ENCODE measurements around the genes HSPB3 and IL31RA.

DNA sequence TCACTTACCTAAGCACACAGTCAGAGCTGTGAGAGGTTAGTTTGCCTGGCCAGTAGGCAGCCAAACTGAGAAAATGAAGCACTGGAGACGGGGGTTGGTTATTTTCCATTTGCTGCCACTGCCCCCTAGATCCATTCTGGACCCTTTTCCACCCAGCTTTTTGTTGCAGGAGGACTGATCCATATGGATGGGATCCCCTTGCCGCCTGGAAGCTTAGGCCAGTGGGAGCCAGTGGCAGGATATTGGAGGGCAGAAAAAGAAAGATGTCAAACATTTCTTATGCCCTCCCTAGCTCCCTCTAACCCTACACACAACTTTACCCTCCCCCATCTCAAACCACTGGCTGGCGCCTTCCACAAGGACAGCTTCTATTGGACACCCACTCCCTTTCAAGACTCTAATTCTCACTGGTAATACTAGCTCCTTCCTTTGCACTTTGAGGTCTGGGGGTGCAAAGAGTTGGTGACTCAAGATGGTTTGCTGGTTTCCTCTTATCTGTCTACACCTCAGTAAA, 11.7 kb upstream of the ITGA1 start:
- PRO-cap: no peak

- PRO-cap: no peak
Observed at GRCh38 chr5:52804321-52805362, 16.9 kb downstream of the ITGA1 start.

- PRO-cap: no peak
Observed at GRCh38 chr5:52836942-52837585, 49.3 kb downstream of the ITGA1 start.

- PRO-cap: no peak
Observed at GRCh38 chr5:52881668-52882134, 94.0 kb downstream of the ITGA1 start.

DNA sequence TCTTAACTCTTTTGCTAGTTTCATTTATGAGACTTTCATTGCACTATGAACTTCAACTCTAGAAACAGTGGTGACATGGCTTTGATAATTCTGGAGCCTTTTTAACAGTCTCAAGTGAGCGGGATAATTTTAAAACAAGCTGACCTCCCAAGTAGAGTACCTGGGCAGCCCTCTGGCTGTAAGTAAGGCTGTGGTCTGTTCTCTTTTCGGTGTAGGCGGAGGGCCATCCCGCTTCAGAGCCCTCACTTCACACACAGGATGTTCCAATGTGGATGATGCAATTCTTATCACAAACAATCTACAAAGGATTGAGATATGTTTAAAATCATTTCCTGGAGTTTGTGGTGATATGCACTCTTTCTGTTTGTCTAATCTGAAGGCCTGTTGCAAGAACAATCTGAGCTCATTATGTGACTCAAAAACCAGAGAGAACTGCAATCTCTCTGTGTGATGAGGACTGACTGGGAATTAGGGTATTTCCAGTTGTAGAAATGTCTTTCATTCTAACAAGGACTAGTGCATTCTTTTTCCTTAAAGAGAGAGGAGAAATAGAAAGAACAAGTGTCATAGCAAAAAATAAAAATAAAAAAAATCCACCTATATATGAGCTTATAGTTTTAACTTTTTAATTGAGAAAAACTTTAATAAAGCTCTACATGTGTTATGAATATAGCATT, 42.6 kb downstream of the ITGA2 start:
- PRO-cap: no peak

DNA sequence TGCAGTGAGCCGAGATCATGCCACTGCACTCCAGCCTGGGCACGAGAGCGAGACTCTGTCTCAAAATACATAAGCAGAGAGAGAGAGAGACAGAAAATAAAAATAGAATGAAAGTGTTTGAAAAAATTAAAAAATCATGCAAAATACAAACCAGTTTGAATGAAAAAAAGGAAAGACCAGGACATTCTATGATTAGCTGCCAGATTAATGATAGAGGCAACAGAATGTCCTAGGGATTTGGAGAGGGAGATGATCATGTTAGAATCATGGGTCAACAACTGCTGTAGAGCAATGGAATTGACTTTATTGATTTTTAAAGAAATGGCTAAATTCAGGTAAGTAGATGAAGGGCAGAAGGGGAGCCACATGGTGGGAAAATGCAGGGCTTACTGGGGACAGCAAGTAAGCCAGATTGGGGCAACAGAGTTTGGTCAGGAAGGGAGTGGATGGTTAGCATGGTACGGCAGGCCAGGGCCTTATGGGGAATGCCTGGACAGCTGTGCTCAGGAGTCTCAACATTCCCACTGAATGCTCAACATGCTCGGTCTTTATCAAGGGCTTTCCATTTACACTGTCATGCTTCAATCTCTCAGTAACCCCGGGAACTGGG, 263.8 kb downstream of the ARL15 start:
- PRO-cap: no peak

DNA sequence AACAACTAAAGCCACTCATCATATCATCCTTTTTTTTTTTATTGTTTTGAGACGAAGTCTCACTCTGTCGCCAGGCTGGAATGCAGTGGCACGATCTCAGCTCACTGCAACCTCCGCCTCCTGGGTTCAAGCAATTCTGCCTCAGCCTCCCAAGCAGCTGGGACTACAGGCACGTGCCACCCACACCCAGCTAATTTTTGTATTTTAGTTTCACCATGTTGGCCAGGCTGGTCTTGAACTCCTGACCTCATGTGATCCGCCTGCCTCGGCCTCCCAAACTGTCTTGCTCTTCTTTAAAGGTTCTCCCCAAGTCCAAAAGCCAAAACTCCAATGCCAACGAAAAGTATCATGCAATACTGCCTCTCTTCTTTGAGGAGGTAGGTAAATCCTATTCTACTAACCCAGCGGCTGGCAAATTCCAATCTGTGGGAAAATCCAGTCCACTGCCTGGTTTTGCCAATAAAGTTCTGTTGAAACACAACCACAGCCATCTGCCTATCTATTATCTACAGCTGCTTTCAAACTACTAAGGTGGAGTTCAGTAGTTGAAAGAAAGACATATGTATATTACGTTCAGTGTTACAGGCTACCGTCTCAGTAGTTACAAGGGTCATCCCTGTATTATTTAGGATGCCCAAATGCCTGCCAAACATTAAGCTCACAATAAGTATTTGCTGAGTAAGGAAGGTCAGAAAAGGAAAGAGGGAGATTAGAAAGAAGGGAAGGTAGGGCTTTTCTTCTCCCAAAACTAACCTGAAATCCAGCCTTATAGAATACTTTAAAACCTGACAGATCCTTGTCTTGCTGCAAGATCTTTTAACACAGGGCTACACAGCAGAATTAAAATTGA, 16.3 kb downstream of the ARL15 start:
- PRO-cap: no peak

DNA sequence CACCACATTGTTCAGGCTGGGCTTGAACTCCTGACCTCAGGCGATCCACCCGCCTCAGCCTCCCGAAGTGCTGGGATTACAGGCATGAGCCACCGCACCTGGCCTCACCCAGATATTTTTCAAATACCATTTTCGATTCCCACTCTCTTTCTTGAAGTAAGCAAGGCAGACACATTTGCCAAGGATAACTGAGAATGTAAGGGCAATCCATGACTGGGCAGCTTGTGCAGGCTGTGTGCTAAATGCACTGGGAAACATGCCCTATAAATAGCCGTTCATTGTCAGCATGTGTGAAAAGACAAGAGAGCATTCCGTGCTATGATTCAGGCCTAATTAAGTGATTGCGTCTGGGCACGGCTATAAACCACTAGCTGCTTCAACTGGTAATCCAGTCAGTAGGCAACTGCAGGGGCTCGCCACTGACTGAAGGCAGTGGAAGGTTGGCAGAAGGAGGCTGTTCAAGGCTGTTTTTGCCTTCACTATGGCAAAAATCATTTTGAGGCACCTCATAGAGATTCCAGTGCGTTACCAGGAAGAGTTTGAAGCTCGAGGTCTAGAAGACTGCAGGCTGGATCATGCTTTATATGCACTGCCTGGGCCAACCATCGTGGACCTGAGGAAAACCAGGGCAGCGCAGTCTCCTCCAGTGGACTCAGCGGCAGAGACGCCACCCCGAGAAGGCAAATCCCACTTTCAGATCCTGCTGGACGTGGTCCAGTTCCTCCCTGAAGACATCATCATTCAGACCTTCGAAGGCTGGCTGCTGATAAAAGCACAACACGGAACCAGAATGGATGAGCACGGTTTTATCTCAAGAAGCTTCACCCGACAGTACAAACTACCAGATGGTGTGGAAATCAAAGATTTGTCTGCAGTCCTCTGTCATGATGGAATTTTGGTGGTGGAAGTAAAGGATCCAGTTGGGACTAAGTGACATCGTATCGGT, at the start of gene HSPB3:
TSS of gene HSPB3 (plus strand) at position 391 of the 946 bp plus-strand sequence.
- PRO-cap: no peak

DNA sequence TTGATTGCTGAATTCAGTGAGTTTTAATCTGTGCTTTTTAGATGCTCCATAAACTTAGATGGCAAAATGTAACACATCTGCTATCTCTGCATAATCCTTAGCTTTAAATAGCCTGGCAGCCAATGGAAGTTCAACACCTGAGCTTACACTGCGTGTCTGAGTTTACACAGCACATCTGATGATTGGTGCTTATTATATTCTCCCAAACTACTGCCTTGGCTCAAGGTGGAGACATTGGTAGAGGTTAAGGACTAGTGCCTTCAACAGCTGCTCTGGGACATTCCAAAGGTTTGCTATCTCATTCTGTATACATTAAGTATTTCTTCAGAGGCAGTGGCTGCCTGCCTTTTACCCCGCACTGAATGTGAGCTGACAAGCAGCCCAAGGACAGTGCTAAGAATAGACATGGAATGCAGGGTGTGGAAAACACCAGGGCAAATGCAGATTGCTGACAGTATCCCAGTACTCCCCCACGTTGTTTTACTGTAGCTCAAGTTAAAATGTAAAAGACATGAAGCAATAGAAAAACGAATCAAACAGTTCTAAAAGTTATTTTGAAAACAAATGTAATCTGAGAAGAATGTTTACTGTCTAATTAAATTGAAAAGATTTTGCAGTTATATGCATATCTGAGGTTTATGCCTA, 1.6 kb downstream of the HSPB3 start:
- PRO-cap: no peak

DNA sequence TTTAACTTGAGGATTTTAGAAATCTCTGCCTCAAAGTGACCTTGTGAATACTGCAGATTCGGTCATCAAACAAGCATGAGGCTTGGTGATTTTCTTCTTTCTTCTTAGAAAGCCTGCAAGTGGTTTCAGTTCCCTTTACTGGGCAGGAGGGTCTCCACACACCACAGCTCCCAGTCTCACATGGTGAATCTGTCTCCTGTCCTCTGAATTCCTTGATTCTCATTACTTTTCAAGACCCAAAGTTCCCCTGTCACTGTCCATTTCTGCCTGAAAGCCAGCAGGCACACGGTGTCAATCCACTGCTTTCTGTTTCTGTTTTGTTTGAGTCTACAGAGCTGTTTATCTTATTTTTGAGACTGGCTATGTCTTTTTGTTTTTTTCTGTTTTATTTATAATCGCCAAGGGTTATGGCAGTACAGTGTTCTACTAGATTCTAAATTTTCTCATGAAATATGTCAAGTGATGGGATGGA, 14.2 kb downstream of the HSPB3 start:
- PRO-cap: no peak

- PRO-cap: no peak
Observed at GRCh38 chr5:54651634-54652214, 134.2 kb downstream of the SNX18 start.

DNA sequence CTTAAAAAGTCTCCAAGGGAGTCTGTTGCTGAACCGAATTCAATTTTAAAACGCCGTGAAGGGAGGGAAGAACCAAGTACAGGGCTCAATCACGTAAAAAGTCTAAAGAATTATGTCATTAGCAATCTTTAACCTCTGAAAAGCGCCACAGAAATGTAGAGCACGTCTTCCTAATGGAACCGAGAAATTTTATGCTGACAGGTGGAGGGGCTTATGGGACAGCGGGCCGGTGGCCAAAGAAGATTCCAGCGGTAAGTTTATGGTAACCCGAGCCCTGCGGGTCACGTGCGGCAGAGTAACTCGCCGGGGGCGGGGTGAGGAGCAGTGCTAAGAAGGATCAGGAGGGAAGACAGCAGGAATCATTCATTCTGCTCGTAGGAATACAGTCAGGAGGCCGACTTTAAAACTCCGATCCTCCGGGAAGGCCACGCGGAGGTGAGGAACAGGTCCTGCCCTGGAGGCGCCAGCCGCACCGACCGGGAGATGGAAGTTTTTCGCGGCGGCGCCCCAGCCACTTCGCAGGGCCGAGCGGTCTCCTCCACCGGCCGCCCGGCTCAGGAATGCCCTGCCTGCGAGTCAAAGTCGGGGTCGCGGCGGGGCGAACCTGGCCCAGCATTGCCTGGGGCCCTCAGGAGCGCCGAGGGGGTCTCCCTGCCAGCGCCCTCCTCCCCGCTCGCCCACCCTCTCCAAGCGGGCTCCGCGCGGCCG, 101.9 kb downstream of the ESM1 start:
- PRO-cap: unidirectional peak, plus-strand start at position 330 of the sequence

- PRO-cap: no peak
Observed at GRCh38 chr5:55037402-55037914, 13.4 kb downstream of the GZMK start.

DNA sequence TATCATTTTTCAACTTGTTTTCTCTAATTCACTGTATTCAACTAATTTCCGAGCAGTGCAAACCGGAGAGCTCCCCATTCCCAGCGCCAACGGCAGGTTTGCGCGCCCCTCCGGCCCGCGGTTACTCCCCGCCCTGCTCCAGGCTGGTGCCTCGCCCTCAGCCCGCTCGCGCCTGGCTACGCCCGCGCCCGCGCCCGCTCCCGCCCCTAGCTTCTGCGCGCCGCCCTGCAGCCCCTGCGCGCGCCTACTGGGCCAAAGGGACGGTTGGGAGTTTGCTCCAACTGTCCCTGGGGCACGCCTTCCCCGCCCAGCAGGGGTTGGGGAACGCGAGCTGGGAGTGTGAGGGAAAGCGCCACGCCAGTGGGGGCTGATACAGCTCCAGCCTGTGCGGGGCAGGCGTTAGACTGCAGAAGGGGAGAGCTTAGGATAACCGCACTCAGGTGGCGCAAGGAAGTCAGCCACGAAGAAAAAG, 3.4 kb upstream of the CDC20B start:
- PRO-cap: no peak

GRCh38 chr5:55516105-55516705, 18.6 kb downstream of the PLPP1 start:
- PRO-cap: no peak

GRCh38 chr5:55523338-55524089, 11.2 kb downstream of the PLPP1 start:
- PRO-cap: no peak

DNA sequence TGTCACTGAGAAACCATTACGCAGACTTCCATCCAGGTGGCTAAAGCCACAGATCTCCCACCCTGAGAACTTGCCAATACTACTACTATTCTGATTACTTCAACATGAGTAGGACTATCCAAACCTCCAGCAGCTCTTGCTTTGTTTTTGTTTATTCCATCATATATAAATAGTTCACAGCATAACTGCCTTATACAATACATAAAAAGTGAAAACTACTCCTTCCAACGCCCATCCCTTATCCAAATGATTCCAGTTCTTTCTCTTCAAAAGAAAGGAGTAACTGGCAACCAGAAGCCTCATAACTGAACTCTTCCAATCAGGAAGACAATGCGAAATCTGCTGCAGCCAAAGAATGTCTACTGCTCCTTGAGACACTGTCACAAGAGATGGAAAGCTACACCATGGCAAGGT, 1.2 kb downstream of the PLPP1 start:
- PRO-cap: no peak

DNA sequence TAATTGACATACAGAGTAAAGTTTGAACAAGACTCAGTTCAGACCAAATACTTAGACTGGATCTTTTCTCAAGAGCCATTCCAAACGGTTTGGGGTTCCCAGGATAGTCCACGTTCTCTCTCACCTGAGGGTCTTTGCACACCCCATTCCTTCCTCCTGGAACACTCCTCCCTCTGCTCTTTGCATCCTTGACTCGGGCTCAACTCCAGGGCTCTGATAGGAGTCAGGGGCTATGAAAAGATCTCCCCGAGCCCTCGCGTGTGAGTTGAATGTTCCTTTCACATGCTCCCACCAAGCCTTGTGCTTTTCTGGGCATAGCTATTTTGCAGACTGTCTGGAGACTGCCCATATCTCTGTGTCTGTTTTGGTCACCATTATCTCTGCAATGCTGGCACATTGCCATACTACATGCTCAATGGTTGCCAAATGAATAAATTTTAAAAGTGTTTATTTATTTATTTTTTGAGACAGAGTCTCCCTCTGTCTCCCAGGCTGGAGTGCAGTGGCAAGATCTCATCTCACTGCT, 56.9 kb upstream of the PLPP1 start:
- PRO-cap: no peak

DNA sequence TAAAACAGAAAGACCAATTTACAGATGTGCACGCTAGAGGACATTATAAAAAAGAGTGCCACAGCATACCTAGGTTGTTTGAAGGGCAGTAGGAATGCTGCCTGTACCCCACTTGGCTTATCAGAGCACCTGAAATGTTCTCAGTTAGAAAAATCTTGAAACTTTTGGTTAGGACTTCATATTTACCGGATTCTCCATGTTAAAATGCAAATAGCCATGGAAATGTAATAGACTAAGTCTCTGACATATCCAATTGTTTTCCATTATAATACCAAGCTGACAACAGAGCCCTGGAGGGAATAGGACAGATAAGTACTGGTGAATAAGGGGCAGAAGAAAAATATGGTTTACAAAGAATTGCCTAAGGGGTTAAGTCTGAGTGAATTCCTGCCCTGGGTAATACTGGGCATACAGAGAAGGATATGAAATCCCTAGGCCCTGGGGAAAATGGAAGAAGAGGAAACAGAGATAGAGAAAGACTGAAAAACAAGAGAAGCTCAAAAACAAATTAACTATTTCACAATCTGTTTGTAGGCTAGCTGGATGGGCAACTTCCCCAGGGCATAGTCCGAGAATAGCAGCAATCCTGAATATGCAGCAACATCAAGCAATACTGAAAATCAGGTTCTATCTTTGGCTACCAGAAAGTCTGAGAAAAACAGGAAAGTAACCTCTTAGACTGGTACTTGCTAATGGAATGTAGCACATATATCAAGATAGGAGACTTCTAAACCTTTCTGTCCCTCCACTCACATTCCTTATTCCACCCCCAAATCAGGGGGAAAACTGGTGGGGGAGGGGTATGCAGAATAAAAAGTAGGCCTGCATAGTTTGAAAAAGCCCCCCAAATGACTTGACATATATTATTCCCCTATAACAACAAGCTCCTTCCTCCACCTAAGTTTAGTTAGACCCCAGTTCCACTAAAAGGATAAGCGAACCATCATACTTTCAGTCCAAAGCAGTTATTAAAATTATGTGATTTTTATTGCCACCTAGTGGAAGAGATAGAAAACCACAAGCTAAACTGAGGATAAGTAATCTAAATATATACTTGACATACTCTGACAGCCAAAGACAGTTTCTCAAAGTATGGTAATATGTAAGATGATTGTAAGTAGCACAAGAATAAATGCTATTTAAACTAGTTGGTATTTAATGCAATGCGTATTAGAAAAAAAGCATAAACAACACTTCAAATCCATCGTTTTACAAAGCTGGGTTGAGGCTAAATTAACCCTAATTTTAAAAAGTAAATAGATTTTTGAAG, 20.7 kb downstream of the SLC38A9 start:
- PRO-cap: no peak

DNA sequence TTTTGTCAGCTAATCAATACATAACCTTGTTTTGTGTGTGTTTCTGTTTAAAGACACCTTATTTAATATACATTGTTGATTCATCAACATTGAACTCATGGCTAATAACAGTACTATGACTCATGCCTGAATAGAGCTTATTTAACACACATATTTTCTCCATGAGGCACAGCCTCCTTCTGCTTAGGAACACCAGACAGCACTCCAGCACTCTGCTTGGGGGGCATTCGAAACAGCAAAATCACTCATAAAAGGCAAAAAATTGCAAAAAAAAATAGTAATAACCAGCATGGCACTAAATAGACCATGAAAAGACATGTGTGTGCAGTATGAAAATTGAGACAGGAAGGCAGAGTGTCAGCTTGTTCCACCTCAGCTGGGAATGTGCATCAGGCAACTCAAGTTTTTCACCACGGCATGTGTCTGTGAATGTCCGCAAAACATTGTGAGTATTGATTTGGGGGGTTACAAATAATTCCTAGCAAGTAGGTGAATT, at the start of gene IL31RA:
TSS of gene IL31RA (plus strand) at position 169 of the 496 bp plus-strand sequence.
- PRO-cap: no peak

Data from ureter (tissue), 1 donor.